Endometrial microvascular endothelial cells (primary cell): ENCODE measurements around the genes HACD1, TMEM236 and CACNB2.

GRCh38 chr10:17084948-17085338 is 44.7 kb downstream of the CUBN start:
- RAMPAGE, long total RNA, result no peak

GRCh38 chr10:17175503-17176053 is 25.9 kb downstream of the TRDMT1 start:
- RAMPAGE, long total RNA, result no peak

GRCh38 chr10:17231137-17231793 is 3.2 kb downstream of the VIM start:
- RAMPAGE, long total RNA, result no peak

DNA sequence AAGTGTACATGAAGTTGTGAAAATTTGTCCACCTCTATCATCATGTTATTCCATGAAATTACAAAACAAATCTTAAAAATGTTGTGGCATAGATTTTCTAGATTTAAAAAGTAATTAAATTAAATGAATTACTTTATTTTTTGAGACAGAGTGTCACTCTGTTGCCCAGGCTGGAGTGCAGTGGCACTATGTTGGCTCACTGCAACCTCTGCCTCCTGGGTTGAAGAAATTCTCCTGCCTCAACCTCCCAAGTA is 4.7 kb downstream of the VIM start:
- RAMPAGE, long total RNA, result no peak

GRCh38 chr10:17241305-17241715 is 13.3 kb downstream of the VIM start:
- RAMPAGE, long total RNA, result no peak

GRCh38 chr10:17473533-17474232 is 19.3 kb upstream of the ST8SIA6 start:
- RAMPAGE, long total RNA, result no peak

DNA sequence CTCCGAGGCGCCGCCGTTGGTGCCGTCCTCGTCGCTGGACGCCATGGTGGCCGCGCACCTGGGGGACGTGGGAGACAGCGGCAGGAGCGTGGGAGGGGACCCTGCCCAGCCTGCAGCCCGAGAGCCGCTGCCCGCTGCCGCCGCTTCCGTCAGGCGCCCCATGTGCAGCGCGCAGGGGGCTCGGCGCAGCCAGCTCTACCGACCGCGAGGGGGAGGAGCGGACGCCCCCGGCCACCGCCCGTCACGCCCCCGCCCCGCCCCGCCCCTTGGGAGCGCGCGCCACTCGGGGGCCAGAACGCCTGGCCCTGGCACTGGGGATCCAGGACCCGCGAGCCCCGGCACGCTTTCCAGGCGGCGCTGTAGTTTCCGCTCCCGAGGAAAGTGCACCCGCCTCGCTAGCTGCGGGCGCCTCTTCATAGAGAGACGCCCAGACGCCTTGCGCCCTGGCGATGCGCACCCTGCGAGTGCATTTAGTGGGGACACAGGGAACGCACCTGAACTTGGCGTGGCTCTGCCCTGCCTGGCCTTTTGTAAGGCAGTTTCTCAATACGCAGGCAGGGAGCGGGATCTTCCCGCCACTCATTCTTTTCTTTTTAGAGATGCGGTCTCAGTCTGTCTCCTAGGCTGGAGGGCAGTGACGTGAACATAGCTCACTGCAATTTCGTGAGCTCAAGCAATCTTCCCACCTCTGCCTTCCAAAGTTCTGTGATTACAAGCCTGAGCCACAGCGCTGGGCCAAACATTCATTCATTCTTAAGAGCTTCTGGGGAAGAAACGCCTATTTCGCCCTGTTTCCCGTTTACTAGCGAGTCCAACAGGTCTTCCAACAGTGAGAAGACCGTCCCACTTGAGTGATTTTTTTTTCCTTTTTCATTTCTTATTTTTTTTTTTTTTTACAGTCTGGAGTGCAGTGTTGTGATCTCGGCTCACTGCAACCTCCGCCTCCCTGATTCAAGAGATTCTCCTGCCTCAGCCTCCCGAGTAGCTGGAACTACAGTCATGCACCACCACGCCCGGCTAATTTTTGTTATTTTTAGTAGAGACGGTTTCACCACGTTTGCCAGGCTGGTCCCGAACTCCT is at the start of gene HACD1:
TSS of gene HACD1 (minus strand) at position 197 of the 1,081 bp plus-strand sequence.
- RAMPAGE, long total RNA, result no peak

GRCh38 chr10:17643292-17644034 is 488 bp upstream of the STAM start:
- RAMPAGE, long total RNA, result no peak

DNA sequence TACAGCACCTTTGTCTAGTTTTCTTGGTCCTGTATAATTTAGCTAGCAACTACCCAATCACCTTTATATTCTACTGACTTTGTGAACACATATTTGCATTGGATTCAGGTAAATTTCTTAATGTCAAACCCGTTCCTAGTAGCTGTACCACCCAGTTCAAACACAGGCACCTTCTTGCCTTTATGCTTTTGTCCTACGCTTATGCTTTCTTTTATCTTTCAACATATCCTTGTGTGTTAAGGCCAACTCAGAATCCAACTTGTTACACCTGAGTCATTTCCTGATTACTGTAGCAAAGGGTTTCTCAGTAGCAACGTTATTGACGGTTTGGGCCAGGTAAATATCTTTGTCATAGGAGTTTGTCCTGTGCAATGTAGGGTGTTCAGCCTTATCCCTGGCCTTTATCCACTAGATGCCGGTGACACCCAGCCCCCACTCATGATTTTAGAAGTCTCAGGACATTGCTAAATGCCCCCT is 2.0 kb downstream of the STAM start:
- RAMPAGE, long total RNA, result no peak

DNA sequence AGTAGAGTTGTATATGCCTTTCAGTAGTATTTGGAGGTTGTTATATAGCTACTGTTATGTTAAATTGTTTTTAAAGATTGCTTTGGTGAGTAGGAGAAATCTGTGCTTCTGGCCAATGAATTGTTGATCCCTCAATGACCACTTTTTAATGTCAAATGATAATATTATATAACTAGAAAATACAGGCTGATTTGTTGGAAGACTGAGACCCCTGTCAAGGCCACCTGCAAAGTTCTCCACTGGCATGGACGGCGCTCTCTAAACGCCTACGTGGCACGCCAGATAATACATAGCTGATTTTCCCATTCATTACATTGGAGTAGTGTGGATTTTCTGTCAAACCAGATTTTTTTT is 52.6 kb upstream of the TMEM236 start:
- RAMPAGE, long total RNA, result no peak

GRCh38 chr10:17751926-17752620 is at the start of gene TMEM236:
Gene TMEM236 (plus strand): TSS chr10:17752201.
- RAMPAGE, long total RNA, result no peak

- RAMPAGE, long total RNA, result no peak
Measured at GRCh38 chr10:17752908-17753411, 959 bp downstream of the TMEM236 start.

DNA sequence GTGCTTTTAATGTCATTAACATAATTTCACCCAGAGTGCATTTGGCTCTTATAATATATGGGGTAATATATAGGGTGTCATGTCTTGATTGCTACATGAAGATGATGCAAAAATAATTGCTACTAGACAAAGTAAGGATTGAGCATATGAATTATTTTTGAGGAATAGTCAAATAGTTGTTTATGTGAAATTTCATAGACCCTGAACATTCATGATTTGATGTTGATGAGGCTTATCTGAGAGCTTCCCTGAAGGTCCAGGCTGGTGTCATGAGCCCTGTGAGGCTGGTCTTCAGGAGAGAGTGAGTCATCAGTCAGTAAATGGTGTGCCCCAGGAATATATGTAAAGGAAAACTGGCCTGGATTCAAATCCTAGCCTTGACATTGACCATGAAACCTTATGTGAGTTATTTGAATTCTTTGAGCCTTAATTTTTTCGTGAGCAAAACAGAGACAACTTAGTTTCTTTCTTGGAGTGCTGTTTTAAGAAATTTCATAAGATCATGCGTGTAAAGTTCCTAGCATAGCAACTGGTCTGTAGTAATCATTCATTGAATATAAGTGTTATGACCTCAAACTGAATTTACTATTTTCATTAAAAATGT is 6.2 kb downstream of the TMEM236 start:
- RAMPAGE, long total RNA, result no peak

DNA sequence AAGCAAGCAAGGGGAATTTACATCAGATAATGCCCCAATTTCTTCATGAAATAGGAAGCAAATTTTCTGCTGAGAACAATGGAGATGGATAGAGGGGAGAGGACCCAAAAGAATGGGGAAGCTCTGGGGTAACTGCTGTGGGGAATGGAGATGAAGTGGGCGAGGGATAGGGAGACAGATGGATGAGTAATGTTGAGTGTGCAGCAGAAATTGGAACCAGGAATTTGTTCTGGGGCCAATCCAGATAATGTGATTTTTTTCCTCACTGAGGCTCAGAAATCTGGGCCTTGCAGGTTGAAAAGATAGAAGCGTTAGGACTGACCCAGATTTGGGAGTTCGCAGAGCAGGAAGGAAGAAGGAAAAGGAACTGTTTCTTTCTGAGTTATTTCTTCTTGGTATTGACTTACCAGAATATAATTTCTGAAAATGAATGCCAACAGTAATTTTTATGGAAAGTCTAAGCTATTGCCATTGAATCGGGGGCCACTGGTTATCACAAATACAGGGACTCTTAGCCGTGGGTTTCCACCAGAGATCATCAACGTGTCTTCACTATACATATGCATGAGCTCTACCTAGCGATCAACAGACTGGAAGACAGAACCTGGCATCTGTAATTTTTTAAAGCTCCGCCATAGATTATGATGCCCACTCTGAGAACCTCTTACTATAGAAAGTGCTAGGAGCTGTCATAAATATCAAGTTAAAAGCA is 24.3 kb upstream of the MRC1 start:
- RAMPAGE, long total RNA, result no peak

DNA sequence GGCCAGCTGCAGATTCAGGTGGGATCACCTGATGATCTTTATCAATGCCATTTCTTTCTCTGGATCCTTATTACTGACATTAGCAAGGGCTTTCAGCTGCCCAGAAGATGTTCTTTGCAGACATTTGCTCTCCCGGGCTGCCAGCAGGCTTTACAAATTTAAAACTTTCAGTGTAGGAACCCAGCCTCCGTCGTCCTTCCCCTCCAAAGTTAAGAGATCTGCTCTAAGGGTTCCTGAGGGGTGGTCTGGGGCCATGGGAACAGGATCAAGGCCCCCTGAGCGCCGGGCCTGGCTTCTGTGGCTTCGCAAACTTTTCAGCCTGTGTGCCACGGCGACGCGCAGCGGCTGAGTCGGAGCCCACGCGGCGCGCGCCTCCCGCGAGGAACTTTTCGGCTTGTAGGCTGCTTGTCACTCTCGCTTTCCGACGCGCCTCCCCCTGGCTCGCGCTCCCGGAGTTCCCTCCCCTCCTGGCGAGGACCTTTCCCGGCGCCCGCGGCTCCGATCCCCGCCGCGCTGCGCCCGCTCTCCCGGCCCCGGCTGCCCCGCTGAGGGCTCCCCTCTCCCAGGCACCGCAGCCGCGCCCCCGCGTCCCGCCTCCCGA is at the start of gene CACNB2:
TSS of gene CACNB2 (plus strand) at position 508 of the 601 bp plus-strand sequence.
- RAMPAGE, long total RNA, result no peak

DNA sequence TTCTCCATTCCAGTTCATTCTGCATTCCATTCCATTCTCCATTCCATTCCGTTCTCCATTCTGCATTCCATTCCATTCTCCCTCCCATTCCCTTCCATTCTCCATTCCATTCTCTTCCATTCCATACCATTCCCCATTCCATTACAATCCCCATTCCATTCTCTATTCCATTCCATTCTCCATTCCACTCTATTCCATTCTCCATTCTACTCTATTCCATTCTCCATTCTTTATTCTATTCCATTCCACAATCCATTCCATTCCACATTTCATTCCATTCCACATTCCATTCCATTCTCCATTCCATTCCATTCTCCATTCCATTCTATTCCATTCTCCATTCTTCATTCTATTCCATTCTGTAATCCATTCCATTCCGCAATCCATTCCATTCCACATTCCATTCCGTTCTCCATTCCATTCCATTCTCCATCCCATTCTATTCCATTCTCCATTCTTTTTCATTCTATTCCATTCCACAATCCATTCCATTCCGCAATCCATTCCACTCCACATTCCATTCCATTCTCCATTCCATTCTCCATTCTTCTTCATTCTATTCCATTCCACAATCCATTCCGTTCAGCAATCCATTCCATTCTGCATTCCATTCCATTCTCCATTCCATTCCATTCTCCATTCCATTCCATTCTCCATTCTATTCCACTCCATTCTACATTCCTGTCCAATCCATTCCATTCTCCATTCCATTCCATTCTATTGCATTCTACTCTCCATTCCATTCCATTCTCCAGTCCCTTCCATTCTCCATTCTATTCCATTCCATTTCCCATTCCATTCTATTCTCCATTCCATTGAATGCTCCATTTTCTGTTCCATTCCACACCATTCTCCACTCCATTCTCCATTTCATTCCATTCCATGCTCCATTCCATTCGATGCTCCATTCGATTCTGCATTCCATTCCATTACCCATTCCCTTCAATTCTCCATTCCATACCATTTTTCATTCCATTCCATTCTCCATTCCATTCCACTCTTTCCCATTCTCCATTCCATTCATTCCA is 85.2 kb downstream of the NSUN6 start:
- RAMPAGE, long total RNA, result no peak

DNA sequence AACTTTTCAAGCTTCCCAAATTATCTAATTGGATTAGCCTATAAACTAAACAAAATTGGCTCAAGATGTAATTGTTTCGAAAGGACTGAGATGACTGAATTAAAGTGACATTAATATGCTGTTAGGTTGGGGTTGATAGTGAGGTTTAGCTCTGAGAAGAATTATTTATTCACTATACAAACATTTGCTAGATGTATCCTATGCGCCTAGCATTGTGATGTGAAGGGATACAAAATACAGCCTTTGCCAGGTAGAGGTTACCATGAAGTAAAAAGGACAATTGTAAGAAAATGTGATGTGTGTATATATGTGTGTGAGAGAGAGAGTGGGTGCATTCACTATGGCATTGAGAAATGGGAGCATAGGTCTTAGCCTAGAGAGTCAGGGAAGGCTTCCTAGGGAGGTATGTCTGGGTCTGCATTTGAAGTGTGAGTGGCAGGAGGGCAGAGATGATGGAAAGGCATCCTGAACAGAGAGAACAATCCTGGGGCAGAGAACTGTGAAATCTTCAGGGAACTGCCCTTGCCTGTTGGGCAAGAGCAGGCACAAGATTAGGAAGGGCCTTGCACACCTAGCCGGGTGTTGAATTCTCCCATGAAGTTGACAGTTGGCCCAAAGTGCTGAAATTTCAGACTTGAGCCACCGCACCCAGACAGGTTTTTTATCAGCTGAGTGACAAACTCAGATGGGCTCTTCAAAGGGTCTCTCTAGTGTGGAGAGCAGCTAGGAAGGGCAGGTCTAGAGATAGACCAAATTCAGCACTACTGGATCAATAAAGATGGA is 18.5 kb downstream of the PLXDC2 start:
- RAMPAGE, long total RNA, result no peak

DNA sequence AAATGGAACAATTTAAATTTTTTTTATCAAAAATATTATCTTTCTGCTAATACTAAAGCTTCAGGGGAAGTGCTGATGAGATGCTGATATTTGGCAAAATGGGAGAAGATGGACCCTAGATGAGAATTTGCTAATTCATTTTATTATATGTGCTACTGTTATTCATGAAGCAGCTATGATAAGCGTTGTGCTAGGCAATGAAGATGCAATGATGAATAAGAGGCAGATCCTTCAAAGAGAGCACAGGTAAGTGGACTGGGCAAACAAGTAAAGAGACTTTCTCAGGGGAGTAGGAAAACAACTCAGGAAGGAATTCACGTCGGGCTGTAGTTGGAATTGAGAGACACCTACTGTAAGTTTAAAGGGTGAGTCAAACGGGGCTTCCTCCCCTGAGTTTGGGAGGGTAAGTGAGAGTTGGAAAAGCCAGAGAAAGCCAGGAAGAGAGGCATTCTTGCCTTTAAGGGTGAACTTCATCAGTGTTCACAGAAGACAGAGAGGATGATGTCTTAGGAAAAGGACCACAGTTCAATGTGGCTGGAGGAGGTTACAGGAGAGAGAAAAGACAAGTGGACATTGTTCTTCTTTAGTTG is 48.4 kb downstream of the PLXDC2 start:
- RAMPAGE, long total RNA, result no peak

DNA sequence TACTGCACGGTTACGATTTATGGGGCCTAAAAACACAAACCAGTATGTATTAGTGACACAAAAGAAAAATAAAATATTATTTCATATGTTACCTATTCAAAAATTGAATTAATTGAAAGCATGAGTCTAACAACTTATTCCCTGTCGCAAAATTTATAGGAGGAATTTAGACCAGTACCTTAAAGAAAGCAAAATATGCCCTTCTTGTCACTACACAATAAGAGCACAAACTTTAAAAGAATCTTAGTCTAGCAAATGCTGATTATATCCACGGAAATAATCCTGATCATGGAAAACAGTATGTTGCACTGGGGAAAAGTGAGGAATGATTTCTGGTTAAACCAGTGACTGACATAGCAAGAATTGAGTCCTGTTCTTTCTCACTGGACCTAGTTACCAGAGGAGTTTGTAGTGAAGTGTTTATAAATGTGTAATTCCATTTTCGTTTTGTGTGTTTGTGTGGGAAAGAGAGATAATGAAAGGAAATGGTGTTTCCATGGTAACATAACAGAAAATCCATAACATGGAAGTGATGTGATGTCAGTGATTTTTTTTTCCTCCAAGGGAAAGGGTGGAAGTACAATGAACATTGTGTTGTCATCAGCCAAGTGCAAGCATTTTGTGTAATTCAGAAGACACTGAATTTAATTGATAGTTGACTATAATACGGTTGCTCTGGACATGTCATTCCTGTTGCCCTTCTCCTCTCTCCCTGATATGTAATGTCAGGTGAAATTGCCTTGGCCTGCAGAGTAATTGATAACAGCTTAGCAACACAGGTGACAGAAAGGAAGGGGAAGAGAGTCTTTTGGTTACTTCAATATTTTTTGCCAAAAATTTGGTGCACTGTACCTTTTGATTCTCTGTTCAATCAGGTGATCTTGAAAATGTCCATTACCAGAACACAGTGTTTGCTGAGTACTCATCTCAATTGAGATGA is 283.9 kb downstream of the PLXDC2 start:
- RAMPAGE, long total RNA, result no peak

DNA sequence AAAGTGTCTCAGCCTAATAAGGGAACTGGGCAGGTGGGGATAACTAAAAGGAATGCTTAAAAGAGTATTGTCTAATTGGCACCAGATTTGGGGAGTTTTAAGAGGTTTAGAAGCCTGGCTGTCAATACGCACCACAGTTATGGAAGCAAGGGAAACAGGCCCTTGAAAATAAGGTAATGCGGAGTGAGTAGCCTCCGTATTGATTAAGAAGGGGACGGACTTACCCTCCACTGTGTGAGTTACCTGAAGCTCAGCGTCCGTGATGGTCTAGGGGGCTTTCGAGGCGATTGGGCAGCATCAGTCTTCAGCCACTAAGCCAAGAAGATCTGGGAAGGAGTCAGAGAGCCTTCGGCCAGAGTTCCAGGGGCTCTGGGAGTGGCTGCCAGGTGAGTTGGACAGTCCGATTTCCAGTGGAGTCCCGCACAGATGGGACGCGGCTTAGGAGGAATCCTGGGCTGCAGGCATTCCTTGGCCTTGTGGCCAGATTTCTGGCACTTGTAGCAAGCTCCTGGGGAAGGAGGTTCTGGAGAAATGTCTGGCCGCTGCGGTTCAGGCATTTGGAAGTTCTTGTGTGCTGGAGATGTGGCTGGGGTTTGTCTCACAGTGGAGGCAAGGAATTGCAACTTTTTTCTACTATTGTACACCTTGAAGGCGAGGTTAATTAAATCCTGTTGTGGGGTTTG is 306.0 kb downstream of the PLXDC2 start:
- RAMPAGE, long total RNA, result no peak